Colon Carcinoma Metastatic in the Lung (tissue), 2 donors: Measurements from ENCODE around the gene ARID5B.

DNA sequence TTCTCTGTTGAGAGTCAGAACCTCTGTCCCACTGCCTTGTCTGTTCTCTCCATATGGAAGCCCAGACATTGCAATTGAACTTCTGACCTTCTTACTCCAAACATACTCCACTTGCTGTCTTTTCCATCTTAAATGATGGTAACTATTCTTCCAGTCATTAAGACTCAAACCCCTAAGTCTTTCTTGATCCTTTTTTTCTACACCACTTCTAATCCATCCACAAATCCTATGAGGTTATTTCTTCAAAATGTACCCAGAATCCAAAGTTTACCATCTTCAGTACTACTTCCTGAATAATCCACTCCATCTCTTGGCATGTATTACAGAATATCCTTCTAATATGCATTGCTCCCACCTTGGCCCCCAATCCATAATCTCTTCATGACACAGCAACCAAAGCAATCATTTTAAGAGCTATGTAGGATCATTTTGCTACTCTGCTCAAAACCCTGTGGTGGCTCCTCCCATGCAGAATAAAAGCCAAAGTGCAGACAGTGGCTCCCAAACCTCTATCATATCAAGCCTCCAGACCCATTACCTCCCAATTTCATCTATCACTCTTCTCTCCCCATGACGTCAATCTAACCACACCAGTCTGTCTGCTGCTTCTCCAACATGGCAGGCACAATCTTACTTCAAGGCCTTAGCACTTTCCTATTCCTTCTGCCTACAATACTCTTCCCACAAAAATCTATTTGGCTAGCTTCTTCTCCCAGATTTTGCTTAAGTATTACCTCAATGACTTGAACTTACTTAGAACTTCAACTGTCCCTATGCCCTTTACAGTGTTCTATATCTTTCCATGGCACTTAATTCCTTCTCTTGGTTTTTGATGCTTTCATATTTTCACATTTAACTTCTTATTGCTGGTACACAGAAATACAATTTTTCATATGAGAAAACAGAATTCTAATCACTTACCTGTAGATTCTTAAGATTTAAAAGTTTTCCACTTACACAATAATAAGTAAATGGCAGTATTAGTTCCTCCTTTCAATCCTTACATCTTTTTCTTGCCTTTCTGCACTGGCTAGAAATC is 65.5 kb downstream of the CCDC6 start:
- PRO-cap, 2 experiments = no peak in any of the 2 experiments

GRCh38 chr10:59905926-59906088 is 549 bp downstream of the CCDC6 start:
- PRO-cap, 2 experiments = peak in 1 of 2 experiments; most common minus-strand start chr10:59906029 (in 1)

DNA sequence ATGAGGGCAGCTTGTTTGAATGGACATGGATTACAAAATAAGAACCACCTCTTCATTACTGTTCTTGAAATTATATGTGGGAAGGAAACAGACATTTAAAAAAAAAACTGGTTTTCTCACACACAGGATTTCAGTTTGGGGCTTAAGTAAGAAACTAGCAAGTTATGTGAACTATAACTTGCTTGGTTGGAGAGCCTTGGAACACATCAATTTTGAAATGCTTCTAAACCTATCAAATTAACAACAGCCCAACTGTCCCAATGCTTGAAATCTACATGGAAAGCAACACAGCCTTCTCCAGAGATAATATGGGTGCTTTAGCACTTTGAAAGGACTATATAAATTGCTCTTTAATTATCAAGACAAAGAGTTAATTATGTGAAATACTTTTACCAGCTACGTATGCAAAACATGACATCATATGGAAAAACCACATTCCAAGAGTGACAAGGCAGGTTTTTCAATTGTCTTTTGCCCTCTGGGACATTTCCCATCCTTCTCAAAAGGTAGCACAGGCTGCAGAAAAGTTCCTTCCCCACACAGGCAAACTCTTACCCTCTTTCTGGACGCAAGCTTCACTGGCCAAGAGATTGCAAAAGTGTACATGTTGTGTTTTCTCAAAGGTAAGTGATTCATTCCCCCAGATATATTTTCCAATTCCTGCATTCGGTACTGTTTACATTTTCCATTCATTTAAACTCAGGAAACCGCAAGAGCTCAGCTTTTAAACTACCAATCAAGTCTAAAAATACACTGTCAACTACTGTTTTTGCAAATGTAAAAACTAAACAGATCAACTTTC is 233.3 kb upstream of the CCDC6 start:
- PRO-cap, 2 experiments = no peak in any of the 2 experiments

GRCh38 chr10:60346585-60347002 is 43.1 kb downstream of the ANK3 start:
- PRO-cap, 2 experiments = no peak in any of the 2 experiments

GRCh38 chr10:60357757-60358948 is 31.5 kb downstream of the ANK3 start:
- PRO-cap, 2 experiments = no peak in any of the 2 experiments

GRCh38 chr10:60732103-60733221 is 45.8 kb upstream of the CDK1 start:
- PRO-cap, 2 experiments = peak in 2 of 2 experiments; most common plus-strand start chr10:60732538 (in 1); most common minus-strand start chr10:60732498 (in 1)

DNA sequence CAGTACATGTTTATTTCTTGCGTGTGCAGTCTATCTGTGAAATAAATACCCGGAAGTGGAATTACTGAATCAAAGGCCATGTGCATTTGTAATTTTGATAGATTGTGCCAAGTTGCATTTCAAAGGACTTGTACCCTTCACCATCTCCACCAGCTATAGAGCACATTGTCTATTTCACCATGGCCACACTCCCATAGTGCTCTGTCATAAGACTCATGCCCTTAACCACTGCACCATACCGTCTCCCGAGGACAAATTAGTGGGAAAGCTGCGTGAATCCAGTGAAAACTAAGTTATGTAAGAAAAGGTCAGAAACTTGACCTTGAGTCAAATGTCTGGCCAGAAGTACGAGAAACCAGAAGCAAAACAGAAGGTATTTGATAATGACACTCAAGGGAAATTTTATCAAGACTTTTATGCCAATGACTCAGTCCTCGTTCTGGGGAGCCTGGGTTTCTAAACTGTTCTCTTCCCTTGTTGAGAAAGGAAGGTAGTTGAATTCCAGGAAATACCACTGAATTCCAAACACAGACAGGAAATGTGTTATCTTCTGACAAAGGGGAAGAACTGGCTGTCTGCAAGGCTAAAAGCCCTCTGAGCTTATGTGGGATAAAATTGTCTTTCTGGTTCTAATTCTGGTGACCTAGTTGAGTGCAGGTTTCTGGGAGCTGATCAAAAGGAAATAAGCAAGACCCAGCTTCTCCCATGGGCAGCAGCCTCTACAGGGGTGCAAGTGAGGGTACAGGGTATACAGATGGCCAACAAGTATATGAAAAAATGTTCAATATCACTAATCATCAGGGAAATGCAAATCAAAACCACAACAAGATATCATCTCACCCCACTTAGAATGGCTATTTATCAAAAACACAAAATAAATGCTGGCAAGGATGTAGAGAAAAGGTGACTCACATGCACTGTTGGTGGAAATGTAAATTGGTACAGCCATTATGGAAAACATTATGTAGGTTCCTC is 49.7 kb downstream of the CDK1 start:
- PRO-cap, 2 experiments = no peak in any of the 2 experiments

GRCh38 chr10:61000673-61001942 is 57.1 kb upstream of the RHOBTB1 start:
- PRO-cap, 2 experiments = no peak in any of the 2 experiments

DNA sequence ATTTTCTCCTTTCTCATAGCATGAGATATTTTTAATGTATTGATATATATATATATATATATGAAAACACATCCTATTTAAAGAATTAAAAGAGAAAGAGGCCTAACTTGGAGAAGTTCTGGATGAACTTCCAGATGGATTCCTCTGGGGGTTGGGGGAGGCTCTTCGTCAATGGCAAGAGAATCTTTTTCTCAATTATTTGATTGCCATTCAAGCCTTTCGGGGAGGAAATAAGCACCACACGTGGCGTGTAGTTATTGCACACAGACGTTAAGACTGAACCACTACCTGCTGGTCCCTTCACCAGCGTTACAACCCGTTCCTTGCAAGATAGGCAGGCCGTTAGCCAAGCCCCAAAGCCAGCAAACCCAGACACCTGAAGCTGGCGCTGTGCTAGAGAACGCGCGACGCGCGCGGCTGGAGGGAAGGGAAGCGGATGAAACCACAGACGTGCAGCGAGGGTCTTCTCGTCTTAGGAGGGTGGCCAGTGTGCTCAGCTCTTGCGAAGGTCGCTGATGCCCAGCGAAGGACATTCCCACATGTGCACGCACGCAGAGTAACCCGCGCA is 1.2 kb downstream of the TMEM26 start:
- PRO-cap, 2 experiments = no peak in any of the 2 experiments

- PRO-cap, 2 experiments = peak in 2 of 2 experiments; most common plus-strand start chr10:61901699 (in 2); most common minus-strand start chr10:61901208 (in 1)
Observed at GRCh38 chr10:61901093-61901901, at the start of gene ARID5B. ARID5B (plus strand) TSS chr10:61901699.

GRCh38 chr10:61904577-61905503 is 3.3 kb downstream of the ARID5B start:
- PRO-cap, 2 experiments = no peak in any of the 2 experiments

GRCh38 chr10:61992069-61992544 is 90.6 kb downstream of the ARID5B start:
- PRO-cap, 2 experiments = no peak in any of the 2 experiments

DNA sequence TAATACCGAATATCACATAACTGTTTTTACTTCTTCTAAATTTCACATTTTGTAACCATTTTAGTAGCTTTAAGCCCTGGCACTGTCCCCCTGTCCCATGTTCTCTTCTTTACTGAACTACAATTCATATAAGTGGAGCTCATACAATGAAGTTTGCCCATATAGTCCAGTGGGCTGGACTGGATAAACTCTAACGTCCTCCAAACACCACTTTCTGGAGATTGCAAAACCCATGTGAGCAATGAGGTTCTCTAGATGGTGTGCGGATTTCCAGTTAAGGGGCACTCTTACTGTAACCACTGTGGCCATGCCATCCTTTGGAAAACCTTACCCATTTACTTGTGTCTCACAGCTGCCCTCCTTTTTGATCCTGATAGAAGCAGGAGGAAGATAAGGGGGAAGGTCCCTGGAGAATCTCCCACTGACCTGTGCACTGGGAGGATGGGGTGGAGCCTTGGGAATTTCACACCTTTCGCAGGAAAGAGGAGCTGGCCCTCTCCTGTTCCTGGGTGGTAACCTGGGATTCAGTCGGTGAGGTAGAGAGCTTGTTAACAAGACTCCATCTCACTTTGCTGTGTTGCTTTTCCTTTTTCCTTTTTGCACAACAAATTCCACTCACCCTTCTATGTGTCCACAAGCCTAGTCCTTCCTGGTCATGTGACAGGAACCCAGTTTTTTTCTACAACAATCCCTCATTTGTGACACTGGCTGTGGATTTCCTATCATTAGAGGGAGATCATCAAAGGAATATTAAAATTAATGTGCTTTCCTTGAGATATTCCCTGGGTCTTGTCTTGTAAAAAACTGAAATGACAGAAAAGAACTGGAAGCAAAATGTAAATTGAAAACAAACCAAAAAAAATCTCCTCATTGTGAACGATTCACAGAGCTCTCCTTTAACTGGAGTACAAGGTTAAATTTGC is 120.7 kb downstream of the ARID5B start:
- PRO-cap, 2 experiments = no peak in any of the 2 experiments

GRCh38 chr10:62043215-62043913 is 141.9 kb downstream of the ARID5B start:
- PRO-cap, 2 experiments = peak in 1 of 2 experiments; most common plus-strand start chr10:62043683 (in 1)

DNA sequence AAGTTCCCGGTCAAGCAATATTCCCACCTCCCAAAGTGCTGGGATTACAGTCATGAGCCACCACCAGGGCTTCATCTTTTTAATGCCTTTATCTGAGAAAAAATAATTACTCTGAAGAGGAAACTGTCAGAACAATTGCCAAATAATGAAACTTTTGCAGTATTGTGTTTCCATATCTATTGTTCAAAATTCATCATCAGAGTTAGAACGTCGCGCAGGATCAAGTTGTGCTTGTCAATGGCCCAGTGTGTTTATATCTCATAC is 143.0 kb downstream of the ARID5B start:
- PRO-cap, 2 experiments = no peak in any of the 2 experiments

GRCh38 chr10:62049529-62049808 is 148.0 kb downstream of the ARID5B start:
- PRO-cap, 2 experiments = no peak in any of the 2 experiments

- PRO-cap, 2 experiments = no peak in any of the 2 experiments
Observed at GRCh38 chr10:62061109-62061670, 159.7 kb downstream of the ARID5B start.

DNA sequence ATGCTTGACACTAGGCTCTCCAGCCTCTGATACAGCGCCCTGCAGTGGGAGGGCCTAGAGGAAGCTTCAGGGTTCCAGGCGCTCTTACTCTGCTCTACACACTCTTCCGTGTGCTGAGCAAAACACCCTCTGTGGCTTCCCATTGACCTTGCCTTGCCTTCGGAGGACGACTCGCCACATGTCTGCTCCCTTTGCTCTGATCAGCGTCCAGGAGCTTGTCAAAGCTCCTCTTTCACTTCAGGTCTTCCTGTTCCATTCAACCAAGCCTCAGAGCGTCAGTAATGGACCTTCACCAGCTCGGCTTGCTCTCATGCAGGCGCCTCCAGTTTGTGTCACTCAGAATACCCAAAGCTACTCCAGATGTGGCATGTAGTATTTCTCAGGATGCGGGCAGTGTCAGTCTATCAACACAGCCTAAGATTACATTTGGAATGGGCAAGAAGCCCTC is 173.9 kb downstream of the ARID5B start:
- PRO-cap, 2 experiments = no peak in any of the 2 experiments

GRCh38 chr10:62384037-62384705 is 10.0 kb downstream of the ZNF365 start:
- PRO-cap, 2 experiments = no peak in any of the 2 experiments

DNA sequence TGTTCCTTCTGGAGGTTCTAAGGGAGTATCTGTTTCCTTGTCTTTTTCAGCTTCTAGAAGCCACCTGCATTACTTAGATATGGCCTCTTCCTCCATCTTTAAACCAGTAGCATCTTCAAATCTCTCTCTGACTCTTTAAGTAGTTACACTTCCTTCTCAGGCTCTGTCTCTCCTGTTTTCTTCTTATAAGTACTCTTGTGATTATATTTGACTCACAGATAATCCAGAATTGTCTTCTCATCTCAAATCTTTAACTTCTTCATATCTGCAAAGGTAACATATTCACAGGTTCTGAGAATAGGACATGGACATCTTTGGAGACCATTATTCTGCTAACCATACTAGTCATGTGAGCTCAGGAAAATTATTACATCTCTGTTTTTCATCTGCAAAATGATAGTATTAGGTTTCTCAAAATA is 145.2 kb downstream of the ZNF365 start:
- PRO-cap, 2 experiments = no peak in any of the 2 experiments